Adrenal gland (tissue), 7 donors: ENCODE data around the genes TRAF5 and NEK2.

GRCh38 chr1:209431688-209432657 lies 151.5 kb upstream of the CAMK1G start:
- PRO-cap, 3 experiments: no peak in any of the 3 experiments
- RAMPAGE, long total RNA, 4 experiments: no peak in any of the 4 experiments
- RRBS: 88% methylated on average over 2 of the region's 18 CpGs

DNA sequence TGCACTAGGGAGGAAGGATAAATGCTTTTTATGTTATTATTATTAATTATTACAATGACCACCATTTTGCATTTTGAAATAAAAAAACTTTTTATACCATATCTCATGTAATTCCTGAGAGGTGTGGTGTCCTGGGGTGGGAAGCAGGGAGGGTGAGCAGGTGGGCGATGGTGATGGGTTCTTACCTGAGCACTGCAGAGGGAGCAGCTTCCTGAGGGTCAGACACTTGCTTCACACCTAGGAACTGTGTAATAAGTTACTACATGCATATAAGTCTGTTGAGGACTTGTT lies 1.0 kb downstream of the G0S2 start:
- PRO-cap, 3 experiments: no peak in any of the 3 experiments
- RAMPAGE, long total RNA, 4 experiments: no peak in any of the 4 experiments
- RRBS: no CpG with 5 or more reads among the region's 1 CpG

DNA sequence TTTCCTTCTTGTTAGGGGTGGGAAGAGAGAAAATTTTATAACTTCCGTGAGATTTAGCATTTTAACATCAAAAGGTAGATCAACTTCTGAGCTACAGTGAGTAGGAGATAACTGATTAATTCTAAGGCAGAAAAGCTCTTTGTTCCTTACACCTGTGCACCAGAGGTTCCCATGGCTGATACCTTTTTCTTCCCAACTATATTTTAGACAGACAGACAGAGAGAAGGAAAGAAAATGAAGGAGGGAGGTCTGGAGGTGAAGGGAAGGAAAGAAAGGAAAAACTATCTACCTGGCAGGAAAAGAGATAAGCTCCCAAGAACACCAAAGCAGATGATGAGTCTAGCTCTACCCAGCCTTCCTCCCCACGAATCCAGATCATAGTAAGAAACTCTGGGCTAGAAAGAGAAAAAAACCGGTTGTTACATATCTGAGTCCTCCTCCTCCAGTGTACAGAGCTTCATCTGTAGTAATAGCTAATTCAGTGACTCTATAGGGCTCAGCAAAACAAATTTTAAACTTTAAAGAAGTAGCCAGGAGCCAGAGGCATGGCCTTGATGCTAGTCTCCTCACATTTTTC lies 1.5 kb downstream of the G0S2 start:
- PRO-cap, 3 experiments: no peak in any of the 3 experiments
- RAMPAGE, long total RNA, 4 experiments: no peak in any of the 4 experiments
- RRBS: no CpG with 5 or more reads among the region's 3 CpGs

DNA sequence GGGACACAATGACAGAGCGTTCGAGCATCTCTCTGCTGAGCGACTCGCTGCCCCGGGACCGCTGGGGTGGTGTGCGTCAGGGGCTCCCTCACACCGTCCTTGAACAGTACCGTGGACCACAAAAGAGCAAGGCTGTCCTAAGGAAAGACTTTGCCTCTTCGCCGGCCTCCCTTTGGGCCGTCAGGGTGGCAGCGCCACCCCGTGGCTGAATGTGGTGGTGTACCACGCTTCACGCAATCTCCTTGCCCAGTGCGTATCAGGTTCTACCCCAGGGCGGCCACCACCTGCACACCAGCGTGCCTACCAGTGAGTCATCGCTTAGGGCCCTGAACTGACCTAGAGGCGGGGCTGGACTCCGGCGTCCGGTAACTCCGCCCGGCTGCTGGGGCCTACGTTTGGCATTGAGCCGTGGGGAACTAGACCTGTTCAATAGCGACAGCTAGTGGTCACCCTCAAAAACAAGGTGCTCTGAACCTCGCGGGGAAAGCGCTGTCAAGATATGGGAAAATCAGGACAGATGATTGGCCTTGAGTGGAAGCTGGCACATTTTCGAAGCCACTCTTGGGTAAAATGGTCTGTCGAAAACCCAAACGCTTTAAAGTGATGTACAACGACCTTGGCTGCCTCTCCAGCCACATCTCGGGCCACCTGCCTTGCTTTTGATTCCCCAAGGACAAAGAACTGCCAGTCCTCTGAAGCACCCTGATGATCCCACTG lies 8.1 kb upstream of the TRAF3IP3 start:
- PRO-cap, 3 experiments: no peak in any of the 3 experiments
- RAMPAGE, long total RNA, 4 experiments: no peak in any of the 4 experiments
- RRBS: 28% methylated on average over 5 of the region's 37 CpGs

DNA sequence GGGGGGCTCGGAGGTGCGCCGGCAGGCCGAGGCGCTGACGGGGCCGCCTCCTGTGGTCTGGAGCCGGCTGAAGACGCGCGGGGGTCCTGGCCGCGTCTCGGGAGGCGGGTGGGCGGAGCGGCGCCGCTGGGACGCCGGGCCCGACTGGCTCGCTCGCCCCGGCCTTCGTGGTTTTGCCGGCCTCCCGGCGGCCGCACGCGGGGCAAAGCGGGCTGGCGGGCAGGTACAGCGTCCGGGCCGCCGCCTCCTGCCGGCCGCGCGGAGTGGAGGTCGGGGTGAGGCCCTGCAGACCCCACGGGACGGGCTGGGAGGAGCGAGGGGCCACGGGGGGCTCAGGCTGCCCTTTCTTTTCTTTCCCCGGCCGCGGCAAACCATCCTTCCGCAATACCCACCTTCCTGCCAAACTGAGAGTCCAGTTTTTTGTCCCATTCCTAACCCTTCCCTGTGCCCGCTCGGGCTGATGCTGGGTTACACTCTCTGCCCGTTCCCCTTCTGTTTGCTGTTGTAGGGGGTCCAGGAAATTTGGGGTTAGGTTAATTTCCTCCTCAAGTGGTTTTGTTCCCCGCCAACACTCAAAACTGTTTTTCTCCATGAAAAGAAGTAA lies 413 bp downstream of the SYT14 start:
- PRO-cap, 3 experiments: peak in 3 of 3 experiments; most common plus-strand start position 168 of the sequence (in 1); most common minus-strand start position 146 of the sequence (in 3)
- RAMPAGE, long total RNA, 4 experiments: no peak in any of the 4 experiments
- RRBS: 6% methylated on average over 37 of the region's 55 CpGs

DNA sequence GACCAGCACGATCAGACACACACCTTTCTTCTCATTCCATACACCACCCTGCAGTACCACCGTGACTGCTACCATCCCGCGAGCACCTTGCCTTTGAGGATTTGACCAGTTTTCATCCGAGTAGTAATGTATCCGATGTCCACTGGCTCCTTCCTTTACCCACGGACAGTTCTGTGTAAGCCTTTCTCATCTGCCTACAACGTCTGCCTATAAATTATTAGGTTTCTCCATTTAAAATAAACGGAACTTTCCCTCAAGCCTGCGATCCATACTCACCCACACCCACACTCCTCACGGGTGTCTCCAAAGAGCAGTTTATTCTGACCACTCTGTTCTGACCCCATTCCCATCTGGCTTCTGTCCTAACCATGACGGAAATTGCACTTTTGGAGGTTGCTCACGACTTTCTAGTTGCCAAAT lies 16.7 kb upstream of the HHAT start:
- PRO-cap, 3 experiments: peak in 1 of 3 experiments; most common minus-strand start position 352 of the sequence (in 1)
- RAMPAGE, long total RNA, 4 experiments: no peak in any of the 4 experiments
- RRBS: no CpG with 5 or more reads among the region's 13 CpGs

DNA sequence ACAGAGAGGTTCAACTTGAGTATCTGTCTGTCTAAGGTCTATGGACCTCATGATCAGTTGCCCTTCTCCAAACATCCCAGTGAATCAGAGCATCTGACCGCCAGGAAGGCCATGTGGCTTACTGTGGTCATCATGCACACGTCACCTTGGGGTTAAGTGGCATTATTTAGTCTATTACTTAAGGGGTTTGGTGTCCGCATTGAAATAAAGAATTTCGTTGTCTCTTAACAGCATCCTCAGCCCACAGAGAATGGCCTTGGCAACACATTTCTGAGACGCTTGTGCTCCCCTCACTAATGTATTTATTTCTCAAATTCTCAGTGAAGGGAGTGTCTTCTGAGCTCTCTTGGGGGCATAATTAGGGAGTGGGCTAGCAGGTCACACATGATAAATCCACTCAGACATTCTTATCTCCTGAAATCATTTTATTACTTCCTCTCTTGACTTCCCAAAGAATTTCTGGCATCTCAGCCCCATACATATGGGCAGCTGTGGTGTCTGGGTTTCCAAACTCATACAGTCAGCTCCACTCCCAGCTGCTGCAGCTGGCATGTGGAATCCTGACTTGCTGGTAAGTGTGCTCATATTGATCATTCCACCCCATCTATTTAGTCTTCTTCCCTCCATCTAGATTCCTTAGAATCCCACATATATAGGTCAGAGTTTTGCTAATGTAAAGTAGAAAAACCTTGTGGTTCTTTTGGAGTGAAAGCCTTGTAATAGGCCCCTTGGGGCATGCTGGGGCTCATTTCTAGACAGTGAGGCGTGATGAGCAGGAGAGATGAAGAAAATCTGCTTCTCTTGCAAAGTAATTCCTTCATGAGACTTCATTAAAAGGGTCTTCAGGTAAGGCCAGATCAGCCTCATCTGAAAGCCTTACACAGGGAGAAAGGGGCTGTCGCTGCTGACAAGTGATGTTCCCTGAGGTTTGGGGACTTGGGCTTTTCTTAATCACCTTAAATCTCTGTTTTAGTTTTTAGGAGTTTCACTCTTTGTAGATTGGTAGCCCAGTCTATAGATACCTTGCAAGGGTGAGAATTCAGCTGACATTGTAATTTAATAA lies 110.5 kb downstream of the HHAT start:
- PRO-cap, 3 experiments: no peak in any of the 3 experiments
- RAMPAGE, long total RNA, 4 experiments: no peak in any of the 4 experiments
- RRBS: no CpG with 5 or more reads among the region's 7 CpGs

- PRO-cap, 3 experiments: no peak in any of the 3 experiments
- RAMPAGE, long total RNA, 4 experiments: no peak in any of the 4 experiments
- RRBS: no CpG with 5 or more reads among the region's 3 CpGs
Observed at GRCh38 chr1:210505882-210506102, 177.1 kb downstream of the HHAT start.

DNA sequence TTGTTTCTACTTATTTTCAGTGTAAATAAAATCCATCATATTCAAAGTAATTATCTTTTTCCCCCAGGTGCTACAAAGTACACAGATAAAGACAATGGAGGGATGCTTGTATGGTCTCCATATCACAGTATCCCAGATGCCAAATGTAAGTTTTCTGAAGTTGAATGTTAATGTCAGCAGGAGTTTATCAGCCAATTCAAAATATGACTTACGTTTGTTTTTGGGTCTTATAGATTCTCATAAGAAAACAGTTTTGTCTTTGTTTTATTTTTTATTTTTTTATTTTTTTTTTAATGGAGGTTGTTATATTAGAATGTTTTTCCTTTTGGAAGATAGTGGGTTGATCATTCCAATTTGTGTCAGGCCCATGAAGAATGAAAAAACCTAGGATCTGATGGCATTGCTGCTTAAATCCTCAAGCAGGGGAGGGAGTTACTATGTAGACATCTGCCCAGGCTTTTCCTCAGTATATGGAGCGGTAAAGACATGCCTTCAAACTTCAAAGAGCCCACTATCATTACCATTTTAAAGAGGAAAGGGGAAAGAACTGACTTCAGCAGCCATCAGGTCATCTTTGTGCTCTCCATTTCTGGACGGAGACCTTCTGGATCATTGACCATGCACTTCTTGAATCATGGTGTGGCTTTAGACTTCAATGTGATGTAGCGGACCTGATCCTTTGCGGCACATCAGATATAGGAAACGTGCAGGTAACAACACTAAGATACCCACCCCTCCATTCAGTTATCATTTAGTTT lies 12.2 kb downstream of the RCOR3 start:
- PRO-cap, 3 experiments: no peak in any of the 3 experiments
- RAMPAGE, long total RNA, 4 experiments: start-site peak on the plus strand in 1 of 4 experiments, centred at position 113 of the sequence, 8 reads per replicate
- RRBS: no CpG with 5 or more reads among the region's 6 CpGs

GRCh38 chr1:211326176-211327128 lies at the start of gene TRAF5:
TRAF5 (plus strand) TSS chr1:211326833.
- PRO-cap, 3 experiments: peak in 3 of 3 experiments; most common plus-strand start chr1:211326833 (in 3); most common minus-strand start chr1:211326731 (in 1)
- RAMPAGE, long total RNA, 4 experiments: start-site peak on the plus strand in 2 of 4 experiments, at chr1:211326817-211326854 at its widest, 7 to 39 reads per replicate
- RRBS: 1% methylated on average over 36 of the region's 80 CpGs

GRCh38 chr1:211538416-211538789 lies 40.6 kb downstream of the SLC30A1 start:
- PRO-cap, 3 experiments: no peak in any of the 3 experiments
- RAMPAGE, long total RNA, 4 experiments: no peak in any of the 4 experiments
- RRBS: no CpG with 5 or more reads among the region's 6 CpGs

- PRO-cap, 3 experiments: no peak in any of the 3 experiments
- RAMPAGE, long total RNA, 4 experiments: no peak in any of the 4 experiments
- RRBS: no CpG with 5 or more reads among the region's 6 CpGs
Observed at GRCh38 chr1:211547873-211548537, 31.0 kb downstream of the SLC30A1 start.

- PRO-cap, 3 experiments: peak in 2 of 3 experiments; most common plus-strand start chr1:211633307 (in 1); most common minus-strand start chr1:211633192 (in 1)
- RAMPAGE, long total RNA, 4 experiments: no peak in any of the 4 experiments
- RRBS: no CpG with 5 or more reads among the region's 21 CpGs
Observed at GRCh38 chr1:211632814-211633935, 42.2 kb downstream of the NEK2 start.

DNA sequence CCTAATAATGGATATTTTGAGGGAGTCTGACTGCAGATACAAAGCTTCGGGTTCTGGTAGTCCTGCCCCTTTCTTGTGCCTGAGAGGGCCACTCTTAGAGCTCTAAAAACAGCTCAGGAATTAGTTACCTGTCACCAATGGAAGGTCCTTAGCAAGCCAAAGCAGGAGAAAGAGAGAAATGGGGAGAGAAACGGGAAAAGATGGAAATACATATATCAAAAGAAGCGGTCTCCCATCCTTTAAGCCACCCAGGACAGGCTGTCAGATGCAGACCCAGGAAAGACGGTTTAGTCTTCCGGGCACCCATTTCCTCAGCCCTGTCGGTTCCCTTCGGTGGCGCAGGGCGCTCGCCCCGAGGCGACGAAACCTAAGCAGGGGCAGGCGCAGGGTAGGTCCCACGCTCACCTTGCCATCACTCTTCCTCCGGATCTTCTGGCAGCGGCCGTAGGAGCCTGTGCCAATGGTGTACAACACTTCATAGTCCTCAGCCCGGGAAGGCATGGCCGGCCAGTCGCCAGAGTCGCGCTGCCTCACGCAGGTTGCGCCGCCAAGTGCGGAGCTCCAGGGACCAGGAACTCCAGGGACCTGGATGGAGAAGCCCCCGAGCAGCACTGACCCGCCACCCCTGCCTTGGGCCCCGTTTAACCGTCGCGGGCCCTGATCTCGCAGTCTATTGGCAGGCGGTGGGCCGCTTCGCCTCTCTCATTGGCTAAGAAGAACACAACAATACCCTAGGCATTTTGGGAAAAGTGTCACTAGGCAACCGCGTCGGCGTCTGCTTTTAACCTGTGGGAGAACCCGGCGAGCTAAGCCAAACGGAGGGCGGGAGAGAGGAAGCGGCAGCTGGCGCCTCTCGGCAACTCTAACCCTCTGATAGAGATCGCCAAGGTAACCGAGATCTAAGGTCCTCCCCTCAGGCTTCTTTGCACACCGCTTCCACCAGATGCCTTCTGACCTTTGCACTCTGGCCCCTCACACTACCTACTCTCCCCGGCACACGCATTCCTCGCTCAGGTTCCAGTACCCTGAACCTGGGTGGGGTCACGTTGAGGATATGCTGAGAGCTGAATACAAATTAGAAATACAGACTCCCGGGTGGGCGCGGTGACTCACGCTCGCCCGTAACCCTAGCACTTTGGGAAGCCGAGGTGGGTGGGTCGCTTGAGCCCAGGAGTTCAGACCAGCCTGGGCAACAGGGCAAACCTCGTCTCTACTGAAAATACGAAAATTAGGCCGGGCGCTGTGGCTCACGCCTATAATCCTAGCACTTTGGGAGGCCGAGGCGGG lies at the start of gene NEK2:
Gene NEK2, minus strand, starts transcription at position 643 of the 1,287 bp plus-strand sequence.
- PRO-cap, 3 experiments: peak in 3 of 3 experiments; most common plus-strand start position 814 of the sequence (in 2); most common minus-strand start position 643 of the sequence (in 2)
- RAMPAGE, long total RNA, 4 experiments: start-site peak on the minus strand in 1 of 4 experiments, centred at position 643 of the sequence, 11 reads per replicate
- RRBS: 2% methylated on average over 4 of the region's 70 CpGs

DNA sequence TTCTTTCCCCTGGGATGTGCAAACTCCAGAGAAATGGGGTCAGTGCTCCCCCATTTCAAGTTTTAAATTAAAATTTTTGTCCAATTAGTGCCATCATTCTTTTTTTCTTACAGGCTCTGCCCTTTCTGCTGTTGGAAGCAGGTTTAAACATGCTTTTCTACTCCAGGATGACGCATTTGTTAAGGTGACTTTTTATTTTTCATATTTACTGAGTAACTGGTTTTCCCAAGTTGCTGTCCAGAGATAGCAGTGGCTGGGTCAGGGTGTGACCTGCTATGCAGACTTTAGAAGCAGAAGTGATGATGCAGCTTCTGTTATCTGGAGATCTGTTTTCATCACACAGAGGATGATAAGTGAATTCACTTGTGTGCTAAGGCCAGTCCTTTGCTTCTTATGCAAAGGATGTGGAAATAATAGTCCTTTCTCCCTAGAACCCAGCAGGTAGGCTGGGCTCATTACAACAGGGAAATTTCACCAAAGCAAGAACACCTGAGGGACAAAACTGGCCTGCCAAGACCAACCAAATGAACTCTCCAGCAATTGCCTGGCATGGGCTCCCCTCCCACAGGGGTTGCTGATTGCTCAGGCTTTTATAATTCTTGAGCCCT lies 97.7 kb upstream of the LPGAT1 start:
- PRO-cap, 3 experiments: no peak in any of the 3 experiments
- RAMPAGE, long total RNA, 4 experiments: no peak in any of the 4 experiments
- RRBS: no CpG with 5 or more reads among the region's 1 CpG

DNA sequence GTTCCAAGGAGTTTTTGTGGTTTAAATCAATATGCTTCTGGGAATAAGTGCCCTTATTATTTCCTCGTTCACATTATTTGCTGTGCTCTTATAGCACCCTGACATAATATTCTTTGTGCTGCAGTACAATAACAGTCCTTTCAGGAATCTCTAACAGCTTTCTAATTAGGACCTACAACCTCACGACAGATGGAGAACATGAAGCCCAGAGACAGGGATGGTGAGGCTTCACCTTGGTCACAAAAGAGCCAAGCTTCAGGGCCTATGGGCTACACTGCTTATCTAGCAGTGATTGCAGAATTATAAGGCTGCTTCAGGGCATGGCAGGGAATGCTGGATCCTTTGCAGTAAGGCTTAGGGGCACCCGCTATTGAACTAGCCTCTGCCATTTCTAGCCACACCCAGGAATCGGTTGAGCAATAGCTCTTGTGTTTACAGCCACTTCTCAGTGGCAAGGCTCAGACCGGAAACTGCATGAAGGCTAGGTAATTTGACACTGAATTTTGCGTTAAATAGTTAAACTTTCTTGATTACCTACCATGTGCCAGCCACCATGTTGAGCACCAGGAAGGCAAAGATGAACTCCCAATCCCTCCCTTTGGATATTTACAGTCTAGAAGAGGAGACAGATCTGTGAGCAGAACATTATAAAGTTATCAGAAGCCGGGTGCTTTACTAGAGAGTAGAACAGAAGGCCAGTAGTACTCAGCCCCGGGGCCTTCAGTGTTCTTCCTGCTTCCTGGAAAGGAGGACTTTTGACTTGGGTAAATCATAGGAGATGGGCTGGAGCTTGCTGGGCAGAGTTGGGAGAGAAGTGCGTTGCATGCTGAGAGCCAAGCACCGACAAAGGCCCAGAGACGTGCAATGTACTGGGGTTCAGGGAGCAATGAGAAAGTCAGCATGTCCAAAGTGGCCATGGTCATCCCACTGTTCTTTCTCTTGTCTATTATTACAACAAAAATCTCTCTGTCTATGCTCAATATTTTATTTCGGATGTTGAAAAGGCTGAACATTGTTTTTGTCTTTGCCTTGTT lies 98.5 kb upstream of the LPGAT1 start:
- PRO-cap, 3 experiments: peak in 1 of 3 experiments; most common plus-strand start position 461 of the sequence (in 1)
- RAMPAGE, long total RNA, 4 experiments: no peak in any of the 4 experiments
- RRBS: 60% methylated on average over 1 of the region's 12 CpGs

GRCh38 chr1:212034886-212035056 lies 586 bp downstream of the INTS7 start:
- PRO-cap, 3 experiments: no peak in any of the 3 experiments
- RAMPAGE, long total RNA, 4 experiments: no peak in any of the 4 experiments
- RRBS: no CpG with 5 or more reads among the region's 3 CpGs

- PRO-cap, 3 experiments: no peak in any of the 3 experiments
- RAMPAGE, long total RNA, 4 experiments: no peak in any of the 4 experiments
- RRBS: no CpG with 5 or more reads among the region's 4 CpGs
Observed at GRCh38 chr1:212057842-212059183, 22.8 kb downstream of the DTL start.

GRCh38 chr1:212074162-212074796 lies 38.7 kb downstream of the DTL start:
- PRO-cap, 3 experiments: no peak in any of the 3 experiments
- RAMPAGE, long total RNA, 4 experiments: no peak in any of the 4 experiments
- RRBS: no CpG with 5 or more reads among the region's 4 CpGs

DNA sequence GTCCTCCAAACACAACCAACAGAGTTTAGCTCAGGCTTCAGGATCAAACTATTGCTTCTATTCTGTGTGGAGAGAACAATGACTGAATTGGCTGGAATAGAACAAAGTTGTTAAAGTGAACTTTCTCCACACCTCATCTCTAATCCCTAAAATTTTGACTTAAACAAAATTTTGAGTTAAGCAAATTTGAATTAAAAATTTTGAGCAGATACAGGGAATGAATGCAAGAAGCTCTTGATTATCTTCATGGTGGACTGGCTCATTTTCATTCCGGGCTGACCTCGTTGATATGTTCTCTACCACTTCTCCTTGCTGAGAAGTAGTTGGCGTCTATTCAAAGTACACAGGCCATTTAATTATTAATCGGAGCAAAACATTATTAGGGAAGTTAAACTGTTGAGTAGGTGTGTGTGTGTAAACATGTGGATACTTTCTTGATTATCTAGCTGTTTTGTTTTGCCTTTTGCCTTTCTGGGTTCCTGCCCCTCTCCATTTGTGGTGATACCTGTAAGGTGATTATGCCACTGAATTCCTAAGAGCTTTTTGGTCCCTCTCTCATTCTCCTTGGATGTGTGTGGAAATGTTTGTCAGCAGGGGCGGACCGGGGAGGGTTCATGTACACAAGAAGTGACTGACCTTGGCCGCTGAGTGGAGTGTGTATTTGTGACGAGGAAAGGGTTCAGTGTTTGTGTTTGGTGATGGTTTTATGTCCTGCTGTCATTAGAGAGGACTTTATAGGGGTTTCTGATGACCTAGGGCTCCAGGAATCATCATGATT lies 56.7 kb upstream of the PPP2R5A start:
- PRO-cap, 3 experiments: no peak in any of the 3 experiments
- RAMPAGE, long total RNA, 4 experiments: no peak in any of the 4 experiments
- RRBS: no CpG with 5 or more reads among the region's 8 CpGs